Vagina (tissue), 1 donor: ENCODE measurements around the genes GRP, CDH20 and TNFRSF11A.

GRCh38 chr18:58864289-58864569 lies 448 bp upstream of the ZNF532 start:
- PRO-cap, result bidirectional peak, plus-strand start at chr18:58864376, minus-strand start at chr18:58864402
- RAMPAGE, long total RNA, result no peak

- PRO-cap, result no peak
- RAMPAGE, long total RNA, result no peak
These were observed 131.3 kb downstream of the ZNF532 start for GRCh38 chr18:58995856-58996491.

- PRO-cap, result no peak
- RAMPAGE, long total RNA, result no peak
These were observed at the start of gene GRP for GRCh38 chr18:59219823-59220464. GRP (plus strand) TSS chr18:59220158.

- PRO-cap, result no peak
- RAMPAGE, long total RNA, result no peak
These were observed 6.4 kb downstream of the LMAN1 start for GRCh38 chr18:59352655-59353046.

- PRO-cap, result bidirectional peak, plus-strand start at chr18:59359517, minus-strand start at chr18:59359254
- RAMPAGE, long total RNA, result no peak
These were observed 287 bp upstream of the LMAN1 start for GRCh38 chr18:59359321-59359782.

- PRO-cap, result no peak
- RAMPAGE, long total RNA, result no peak
These were observed 157.1 kb upstream of the LMAN1 start for GRCh38 chr18:59515923-59516882.

DNA sequence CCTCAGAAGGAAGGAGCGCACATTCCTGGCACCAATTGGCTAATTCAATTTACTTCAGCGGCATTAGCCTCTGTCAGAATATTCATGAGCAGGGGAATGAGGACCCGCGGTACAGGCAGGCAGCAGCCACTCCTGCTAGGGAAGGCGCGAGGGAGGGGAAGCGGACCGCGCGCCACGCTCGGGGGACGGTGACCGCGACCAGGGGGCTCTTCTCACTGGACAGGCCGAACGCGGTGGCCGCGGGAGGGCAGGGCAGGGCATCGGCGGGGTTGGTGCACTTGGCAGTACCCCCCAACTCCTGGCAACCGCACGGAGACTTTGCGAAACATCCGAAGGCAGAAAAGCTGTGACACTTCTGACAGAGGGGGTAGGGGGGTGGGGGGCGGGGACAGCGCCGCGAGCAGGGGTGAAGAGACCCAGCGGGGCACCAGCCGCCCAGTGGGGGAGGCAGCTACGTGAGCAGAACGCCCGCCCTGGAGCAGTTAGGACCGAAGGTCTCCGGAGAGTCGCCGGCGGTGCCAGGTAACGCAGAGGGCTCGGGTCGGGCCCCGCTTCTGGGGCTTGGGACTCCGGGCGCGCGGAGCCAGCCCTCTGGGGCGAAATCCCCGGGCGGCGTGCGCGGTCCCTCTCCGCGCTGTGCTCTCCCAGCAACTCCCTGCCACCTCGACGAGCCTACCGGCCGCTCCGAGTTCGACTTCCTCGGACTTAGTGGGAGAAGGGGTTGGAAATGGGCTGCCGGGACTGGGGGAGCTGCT lies at the start of gene CDH20:
Gene CDH20 (plus strand): TSS at position 125 of the 755 bp plus-strand sequence.
- PRO-cap, result no peak
- RAMPAGE, long total RNA, result no peak

DNA sequence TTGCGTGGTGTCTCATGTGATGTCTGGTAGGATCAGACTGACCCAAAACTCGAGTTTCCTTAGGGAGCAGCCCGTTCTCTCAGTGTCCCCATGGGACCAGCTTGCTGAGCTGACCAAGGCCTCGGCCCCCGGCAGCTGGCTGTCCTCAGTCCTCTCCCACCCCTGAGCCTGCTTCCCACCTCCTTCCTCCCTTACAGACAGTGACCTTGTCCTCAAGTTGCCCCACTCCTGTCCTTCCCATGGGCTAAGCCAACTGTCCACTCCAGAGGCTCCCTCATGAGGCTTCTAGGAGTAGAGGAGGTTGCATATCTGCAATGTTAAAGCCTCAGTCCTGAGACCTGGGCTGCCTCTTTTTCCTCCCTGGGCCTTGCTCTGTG lies 149.7 kb downstream of the RNF152 start:
- PRO-cap, result no peak
- RAMPAGE, long total RNA, result no peak

DNA sequence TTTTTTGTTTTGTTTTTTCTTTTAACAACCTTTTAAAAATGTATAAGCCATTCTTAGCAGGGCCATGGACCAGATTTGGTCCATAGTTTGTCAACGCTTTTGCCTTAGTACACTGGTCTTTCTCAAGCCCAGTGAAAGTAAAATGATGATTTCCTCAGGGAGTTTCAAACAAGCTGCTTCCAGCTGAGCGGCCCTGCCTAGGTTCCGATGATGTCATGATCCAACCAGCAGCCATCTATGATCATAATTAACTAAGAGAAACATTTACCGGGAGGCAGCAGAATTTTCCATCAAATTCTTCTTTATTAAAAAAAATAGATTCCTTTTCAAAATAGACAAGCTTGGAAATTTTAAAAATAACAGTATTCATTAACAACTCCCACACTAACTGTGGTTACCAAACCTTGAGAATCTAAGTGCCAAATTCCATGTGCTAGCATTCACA lies 149.0 kb downstream of the RNF152 start:
- PRO-cap, result no peak
- RAMPAGE, long total RNA, result no peak

- PRO-cap, result no peak
- RAMPAGE, long total RNA, result start-site peak on the minus strand at chr18:61864214-61864271, 5 reads
These were observed 28.7 kb downstream of the RNF152 start for GRCh38 chr18:61864030-61864660.

DNA sequence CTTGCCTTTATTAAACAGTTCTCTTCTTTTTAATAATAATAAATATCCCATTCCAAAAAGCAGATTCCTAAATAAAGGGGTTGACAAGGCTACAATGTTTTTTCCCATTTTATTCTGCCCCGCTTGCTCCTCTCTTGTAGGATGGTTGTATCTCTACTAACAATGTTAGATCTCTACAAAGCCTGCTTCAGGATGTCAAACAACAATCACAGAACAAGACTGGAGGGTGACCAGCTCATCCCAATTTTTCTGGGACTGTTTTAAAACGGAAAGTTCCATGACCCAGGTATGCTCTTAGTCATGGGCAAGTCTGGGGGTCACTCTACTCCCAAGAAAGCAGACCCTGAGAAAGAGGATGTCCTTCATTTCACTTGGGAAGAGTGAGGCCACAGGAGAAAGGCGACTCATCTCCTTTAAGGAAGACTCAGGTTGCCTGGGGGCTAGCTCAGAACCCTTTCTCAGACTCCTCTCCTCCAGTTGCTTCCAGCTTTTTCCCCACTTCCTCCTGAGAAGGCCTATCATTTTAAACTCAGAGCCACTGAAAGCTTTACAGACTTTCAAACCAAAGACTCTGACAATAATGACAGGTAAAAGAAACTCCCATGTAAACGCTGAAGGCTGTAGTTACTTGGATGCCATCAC lies 9.3 kb downstream of the RNF152 start:
- PRO-cap, result no peak
- RAMPAGE, long total RNA, result start-site peak on the minus strand centred at position 313 of the sequence, 86 bp wide, 7 reads

DNA sequence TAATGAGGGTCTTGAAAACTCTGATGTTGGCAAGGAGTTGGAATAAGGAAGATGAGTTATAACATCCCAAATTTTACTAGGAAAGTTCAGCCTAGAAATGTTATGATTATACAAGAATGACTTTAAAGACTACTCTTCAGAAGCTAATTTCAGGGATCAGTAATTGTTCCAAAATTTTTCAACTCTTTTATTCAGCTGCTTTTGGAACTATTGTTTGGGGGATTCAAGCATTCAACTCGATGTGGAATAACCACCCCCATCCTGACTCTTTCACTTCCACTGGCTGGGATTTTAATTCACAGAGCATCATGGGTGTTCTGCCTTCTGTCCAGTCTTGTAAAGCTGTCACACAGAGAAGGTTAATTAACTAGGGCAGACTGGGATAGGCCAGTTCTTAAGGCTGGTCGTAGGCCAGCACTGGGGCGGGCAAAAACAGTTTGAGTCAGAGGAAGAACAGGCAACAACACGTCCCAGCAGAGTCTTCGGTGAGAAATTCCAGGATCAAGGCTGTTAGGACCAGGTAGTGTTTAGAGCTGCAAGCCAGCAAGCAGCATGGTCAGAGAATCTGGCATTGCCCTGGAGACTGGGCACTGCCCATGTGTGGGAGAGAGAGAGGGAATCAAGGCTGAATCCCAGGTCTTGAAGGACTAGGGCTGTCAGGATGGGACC lies 3.9 kb upstream of the RNF152 start:
- PRO-cap, result bidirectional peak, plus-strand start at position 435 of the sequence, minus-strand start at position 336 of the sequence
- RAMPAGE, long total RNA, result no peak

- PRO-cap, result no peak
- RAMPAGE, long total RNA, result no peak
These were observed 7.8 kb upstream of the RNF152 start for GRCh38 chr18:61900536-61900993.

DNA sequence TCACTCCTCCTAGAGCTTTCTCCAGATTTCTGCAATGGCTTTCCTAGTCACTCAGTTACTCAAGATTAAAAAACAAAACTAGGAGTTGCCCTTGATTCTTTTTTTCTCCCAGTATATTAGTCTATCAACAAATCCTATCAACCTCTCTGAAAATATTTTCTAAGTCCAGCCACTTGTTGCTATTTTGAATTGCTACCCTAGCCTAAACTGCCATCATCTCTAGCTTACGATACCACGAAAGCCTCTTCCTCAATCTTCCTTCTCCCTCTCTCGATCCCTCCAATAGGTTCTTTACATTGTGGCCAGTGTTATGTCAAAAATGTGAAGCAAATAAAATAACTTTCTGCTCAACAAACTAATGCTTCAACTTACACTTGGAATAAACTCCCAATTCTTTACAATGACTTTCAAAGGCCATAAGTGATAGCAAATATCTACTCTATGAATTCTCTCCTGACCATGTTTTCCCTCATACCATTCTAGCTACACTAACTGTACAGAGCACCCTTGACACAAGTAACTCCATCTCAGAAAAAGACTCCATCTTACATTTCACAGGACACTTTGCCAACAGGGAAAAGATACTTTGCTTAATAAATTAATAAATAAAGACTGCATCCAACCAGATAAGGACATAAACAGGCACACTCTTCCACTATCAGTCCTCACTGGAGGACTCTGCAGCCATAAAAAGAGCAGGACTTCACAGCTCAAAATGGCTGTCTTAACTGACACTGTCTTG lies 129.4 kb downstream of the PIGN start:
- PRO-cap, result no peak
- RAMPAGE, long total RNA, result start-site peak on the minus strand centred at position 667 of the sequence, 94 bp wide, 10 reads

DNA sequence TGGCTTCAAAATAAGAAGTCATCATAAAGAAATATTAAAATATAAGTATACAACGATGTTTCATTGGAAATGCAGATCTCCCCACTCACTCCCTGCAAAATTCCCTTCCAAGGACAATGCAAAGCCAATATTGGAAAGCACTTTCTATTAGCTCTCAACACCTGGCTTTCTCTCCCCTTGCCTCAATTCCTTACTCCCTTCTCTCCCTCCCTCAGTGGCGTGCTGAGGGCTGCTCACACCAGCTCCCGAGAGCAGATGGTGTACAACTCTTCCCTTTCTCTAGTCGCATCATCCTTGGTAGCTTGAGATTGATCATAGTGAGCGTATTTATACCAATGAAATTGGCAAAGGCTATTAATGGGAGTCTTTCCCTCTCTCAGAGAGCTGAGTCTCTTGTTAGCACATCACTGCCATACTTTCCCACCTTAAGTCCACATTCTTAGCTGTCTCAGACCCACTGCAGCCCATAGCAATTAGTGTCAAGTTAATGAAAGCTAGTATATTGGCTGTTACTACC lies 57.9 kb downstream of the PIGN start:
- PRO-cap, result no peak
- RAMPAGE, long total RNA, result start-site peak on the minus strand centred at position 250 of the sequence, 7 bp wide, 16 reads

- PRO-cap, result no peak
- RAMPAGE, long total RNA, result start-site peak on the minus strand at chr18:62147018-62147032, 119 reads
These were observed 40.1 kb downstream of the PIGN start for GRCh38 chr18:62146779-62147209.

DNA sequence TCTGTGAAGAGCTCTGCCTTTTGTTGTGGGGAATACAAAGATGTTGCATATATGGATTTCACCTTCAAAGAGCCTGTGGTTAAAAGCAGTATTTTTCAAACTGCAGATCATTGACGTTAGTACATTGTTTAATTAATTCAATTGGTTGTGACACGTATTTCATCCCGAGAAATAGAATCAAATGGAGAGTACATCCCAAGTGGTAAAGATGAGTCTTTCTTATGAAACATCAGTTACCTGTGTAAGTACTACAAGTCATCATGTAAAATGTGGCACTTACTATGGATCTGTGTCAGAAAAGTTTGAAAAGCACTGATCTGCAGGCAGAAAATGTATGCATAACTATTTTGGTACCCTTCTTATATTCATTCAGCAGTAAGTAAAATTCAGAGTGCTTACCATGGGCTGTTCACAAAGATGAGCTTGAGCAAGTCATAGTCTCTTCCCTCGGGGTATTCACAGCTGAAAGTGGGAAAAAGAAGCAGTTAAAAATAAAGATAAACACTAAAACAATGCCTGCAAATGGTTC lies 24.5 kb upstream of the TNFRSF11A start:
- PRO-cap, result no peak
- RAMPAGE, long total RNA, result start-site peak on the plus strand centred at position 274 of the sequence, 34 bp wide, 34 reads; start-site peak on the plus strand centred at position 452 of the sequence, 21 bp wide, 20 reads

DNA sequence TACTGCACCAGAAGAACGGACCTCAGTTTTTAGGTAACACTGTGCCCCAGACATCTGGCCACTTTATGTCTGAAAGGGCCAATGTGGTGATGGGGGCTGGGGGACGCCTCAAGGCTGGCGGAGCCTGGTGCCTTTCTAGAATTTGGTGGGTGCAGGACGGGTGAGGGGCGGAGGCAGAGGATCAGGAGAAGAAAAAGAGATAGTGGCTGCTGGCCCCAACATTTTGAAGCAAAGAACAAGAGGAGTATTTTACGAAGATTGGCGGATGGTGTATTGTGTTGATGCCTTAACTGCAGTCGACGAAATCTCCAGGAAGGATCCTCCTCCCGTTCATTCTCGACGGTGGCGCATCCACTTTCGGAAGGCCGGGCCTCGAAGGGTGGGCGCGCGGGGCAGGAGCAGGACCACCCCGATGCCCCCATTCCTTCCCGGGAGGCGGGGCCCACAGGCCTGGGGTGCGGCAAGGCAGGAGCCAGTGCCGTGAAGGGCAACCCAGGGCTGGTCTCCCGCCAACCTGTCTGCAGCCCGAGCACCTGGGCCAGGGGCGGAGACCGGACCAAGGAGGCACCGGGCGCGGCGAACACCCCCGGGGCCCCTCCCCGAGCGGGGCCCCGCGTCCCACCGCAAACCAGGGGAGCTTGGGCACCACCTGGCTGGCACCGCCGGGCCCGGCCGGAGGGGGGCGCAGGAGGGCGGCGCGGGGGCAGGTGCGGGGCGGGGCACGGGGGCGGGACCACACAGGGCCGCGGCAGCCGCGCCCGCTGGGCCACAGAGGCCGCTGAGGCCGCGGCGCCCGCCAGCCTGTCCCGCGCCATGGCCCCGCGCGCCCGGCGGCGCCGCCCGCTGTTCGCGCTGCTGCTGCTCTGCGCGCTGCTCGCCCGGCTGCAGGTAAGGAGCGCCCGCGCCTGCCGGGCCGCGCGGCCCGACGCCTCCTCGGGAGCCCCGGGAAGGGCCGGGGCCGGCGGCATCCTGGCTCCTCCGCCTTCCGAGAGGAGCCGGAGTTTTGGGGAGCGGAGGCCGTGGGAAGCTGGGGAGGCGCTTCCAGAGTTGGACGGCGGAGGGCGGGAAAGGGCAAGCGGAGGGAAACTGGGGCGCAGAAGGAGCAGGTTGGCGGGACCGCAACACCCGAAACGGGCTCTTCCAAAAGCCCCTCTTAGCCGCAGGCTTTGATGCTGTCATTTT lies at the start of gene TNFRSF11A:
Gene TNFRSF11A (plus strand): TSS at position 771 of the 1,182 bp plus-strand sequence.
- PRO-cap, result unidirectional peak, plus-strand start at position 771 of the sequence
- RAMPAGE, long total RNA, result no peak

DNA sequence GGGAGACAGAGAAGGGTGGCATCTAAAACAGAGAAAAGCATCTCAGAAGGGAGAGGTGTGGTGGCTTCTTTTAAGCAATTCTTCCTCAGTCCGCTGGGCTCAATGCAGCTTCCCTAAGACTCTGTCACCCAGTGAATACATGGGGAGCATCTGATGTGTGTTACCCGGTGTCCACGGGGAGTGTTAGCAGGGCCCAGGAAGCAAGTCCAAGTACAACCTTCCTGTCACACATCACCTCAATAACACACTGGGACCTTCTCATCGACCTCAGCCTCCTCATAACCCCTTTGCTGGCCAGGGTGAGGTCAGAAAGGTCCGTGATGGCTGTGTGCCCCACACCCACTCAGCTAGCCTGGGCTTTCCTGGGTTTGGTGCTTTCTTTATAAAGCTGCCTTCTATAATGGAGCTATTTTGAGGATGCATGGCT lies 21.3 kb downstream of the TNFRSF11A start:
- PRO-cap, result no peak
- RAMPAGE, long total RNA, result no peak

DNA sequence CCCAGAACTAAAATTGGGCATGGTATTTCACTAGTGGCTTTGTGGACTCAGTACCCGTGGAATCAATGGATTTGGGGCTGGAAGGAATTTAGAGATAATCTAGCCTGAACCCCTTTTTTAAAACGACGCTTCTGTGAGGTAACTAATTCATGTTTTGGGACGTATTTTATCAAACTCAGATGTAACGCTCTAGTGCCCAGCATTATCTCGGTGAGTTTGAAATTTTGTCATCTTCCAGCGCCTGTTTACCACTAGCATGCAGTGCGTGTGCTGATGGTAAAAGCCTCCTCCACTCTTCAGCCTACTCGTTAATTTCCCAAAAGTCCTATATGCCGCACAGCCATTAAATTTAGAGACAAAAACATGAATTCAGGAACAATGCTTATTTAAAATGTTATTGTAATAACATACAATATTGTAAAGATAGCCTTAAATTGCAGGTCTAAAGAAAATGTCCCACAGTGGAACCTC lies 2.7 kb downstream of the ZCCHC2 start:
- PRO-cap, result no peak
- RAMPAGE, long total RNA, result no peak